Keratinocyte (primary cell): ENCODE measurements around a stretch of chr13.

DNA sequence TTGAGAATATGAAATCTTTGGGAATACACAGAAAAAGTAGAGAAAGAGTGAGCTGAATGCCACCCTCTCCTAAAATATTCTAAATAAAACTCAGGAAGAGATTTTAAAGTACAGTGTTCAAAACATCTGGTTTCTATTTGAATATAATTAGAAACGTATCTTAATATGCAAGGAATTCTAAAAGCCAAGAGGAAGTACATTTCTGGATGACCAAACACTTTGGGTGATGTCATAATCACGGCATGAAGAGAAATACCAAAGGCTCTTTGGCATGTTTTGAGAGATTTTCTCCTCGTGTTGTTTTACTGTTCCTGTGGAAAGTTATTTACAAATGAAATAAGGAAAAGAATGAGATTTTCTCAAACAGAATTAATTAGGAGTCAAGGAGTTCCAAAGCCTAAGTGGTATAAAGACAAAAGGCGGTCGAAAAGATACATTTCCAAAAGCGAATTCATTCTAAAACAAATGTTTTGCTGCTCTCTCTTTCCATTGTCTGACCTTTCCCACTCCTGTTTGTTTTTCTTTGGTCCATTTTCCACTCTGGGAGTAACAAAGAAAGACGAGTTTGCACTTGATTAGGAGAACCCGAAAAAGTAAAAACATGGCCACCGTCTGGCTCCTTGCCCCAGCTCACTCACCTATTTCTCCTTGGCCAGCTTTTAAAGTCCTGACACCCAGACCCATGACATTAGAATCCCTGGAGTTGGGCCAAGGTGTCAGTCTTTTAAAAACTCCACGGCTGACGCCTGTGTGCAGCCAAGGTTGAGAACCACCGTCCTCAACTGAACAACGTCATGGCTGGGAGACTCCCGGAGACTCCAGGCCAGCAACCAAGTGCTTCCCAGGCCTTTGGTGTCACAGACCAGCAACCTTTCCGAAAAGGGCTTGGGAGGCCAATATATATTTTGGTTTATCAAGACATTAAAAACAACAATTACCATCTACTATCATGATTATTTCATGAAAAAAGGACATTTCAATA lies 63.5 kb upstream of the FLT1 start:
CAGE:
- cytosol, long polyA minus RNA, result no peak
- cytosol, long polyA plus RNA, result no peak
- long polyA plus RNA, result no peak
- nucleus, long polyA minus RNA, result no peak
- nucleus, long polyA plus RNA, result no peak

CAGE:
- cytosol, long polyA minus RNA, result no peak
- cytosol, long polyA plus RNA, result no peak
- long polyA plus RNA, result no peak
- nucleus, long polyA minus RNA, result no peak
- nucleus, long polyA plus RNA, result no peak
These were observed 80.0 kb upstream of the FLT1 start for GRCh38 chr13:28574615-28575547.

GRCh38 chr13:28659277-28659959 lies 488 bp downstream of the POMP start:
CAGE:
- cytosol, long polyA minus RNA, result no peak
- cytosol, long polyA plus RNA, result no peak
- long polyA plus RNA, result no peak
- nucleus, long polyA minus RNA, result no peak
- nucleus, long polyA plus RNA, result no peak

DNA sequence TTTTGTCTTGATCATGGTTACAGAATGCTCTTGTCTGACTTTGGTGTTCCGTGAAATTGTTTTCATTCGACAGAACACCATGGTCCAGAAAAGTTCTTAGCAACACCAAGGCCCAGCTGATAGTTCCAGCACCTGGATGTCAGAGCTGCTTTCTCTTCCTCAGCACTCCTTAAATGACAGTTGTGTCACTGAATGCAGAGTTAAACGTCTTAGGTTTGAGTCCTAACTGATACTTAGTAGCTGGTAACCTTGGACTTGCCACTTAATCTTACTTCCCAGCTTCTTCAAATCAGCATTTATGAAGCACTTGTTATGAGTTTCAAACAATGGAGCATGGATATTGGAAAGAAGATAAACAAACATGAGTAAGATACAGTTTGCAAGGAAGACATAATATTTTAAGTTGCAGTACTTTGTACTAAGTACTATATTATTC lies 1.2 kb upstream of the SLC46A3 start:
CAGE:
- cytosol, long polyA minus RNA, result no peak
- cytosol, long polyA plus RNA, result no peak
- long polyA plus RNA, result no peak
- nucleus, long polyA minus RNA, result no peak
- nucleus, long polyA plus RNA, result no peak

GRCh38 chr13:28820590-28821003 lies 458 bp downstream of the MTUS2 start:
CAGE:
- cytosol, long polyA minus RNA, result no peak
- cytosol, long polyA plus RNA, result no peak
- long polyA plus RNA, result no peak
- nucleus, long polyA minus RNA, result no peak
- nucleus, long polyA plus RNA, result no peak

DNA sequence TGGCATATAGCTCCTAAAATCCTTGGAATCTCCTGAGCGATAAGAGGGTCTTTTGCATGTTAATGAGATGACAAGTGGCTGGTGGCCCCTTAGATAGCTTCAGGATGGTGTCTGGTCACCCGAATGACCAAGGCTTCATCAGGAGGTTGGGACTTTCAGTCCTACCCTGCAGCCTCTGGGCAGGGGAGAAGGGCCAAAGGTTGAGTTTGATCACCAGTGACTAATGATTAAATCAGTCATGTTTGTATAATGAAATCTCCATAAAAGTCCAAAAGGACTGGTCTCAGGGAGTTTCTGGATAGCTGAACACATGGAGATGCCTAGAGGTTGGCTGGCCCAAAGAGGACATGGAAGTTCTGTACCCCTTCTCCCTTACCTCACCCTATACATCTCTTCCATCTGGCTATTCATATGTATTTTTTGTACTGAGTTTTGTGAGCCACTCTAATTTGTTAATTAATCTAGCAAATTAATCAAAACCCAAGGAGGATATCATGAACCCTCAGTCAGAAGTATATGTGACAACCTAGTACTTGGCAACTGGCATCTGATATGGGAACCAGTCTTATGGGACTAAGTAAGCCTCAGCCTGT lies 316.3 kb downstream of the MTUS2 start:
CAGE:
- cytosol, long polyA minus RNA, result no peak
- cytosol, long polyA plus RNA, result no peak
- long polyA plus RNA, result no peak
- nucleus, long polyA minus RNA, result no peak
- nucleus, long polyA plus RNA, result no peak

GRCh38 chr13:29464164-29464789 lies 131.2 kb downstream of the SLC7A1 start:
CAGE:
- cytosol, long polyA minus RNA, result no peak
- cytosol, long polyA plus RNA, result no peak
- long polyA plus RNA, result no peak
- nucleus, long polyA minus RNA, result no peak
- nucleus, long polyA plus RNA, result no peak

CAGE:
- cytosol, long polyA minus RNA, result no peak
- cytosol, long polyA plus RNA, result no peak
- long polyA plus RNA, result no peak
- nucleus, long polyA minus RNA, result no peak
- nucleus, long polyA plus RNA, result no peak
These were observed 51.7 kb upstream of the SLC7A1 start for GRCh38 chr13:29647011-29647806.

DNA sequence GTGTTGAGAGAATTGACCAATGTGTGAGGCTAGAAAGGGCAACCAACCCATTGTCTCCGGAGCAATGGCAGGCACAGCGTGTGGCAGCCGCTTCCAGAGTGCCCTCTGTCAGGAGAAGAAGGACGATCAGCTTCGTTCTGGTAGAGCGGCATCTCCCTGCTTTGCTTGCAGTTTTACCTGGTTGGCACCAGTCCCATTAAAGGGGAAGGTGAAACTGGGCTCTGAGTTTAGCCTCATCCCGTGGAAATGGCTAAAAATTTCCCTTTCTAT lies 81.4 kb upstream of the SLC7A1 start:
CAGE:
- cytosol, long polyA minus RNA, result no peak
- cytosol, long polyA plus RNA, result no peak
- long polyA plus RNA, result no peak
- nucleus, long polyA minus RNA, result no peak
- nucleus, long polyA plus RNA, result no peak

GRCh38 chr13:29825315-29826051 lies 24.9 kb downstream of the UBL3 start:
CAGE:
- cytosol, long polyA minus RNA, result no peak
- cytosol, long polyA plus RNA, result no peak
- long polyA plus RNA, result no peak
- nucleus, long polyA minus RNA, result no peak
- nucleus, long polyA plus RNA, result no peak

GRCh38 chr13:29850782-29850971 lies 260 bp upstream of the UBL3 start:
CAGE:
- cytosol, long polyA minus RNA, result no peak
- cytosol, long polyA plus RNA, result no peak
- long polyA plus RNA, result no peak
- nucleus, long polyA minus RNA, result no peak
- nucleus, long polyA plus RNA, result no peak

DNA sequence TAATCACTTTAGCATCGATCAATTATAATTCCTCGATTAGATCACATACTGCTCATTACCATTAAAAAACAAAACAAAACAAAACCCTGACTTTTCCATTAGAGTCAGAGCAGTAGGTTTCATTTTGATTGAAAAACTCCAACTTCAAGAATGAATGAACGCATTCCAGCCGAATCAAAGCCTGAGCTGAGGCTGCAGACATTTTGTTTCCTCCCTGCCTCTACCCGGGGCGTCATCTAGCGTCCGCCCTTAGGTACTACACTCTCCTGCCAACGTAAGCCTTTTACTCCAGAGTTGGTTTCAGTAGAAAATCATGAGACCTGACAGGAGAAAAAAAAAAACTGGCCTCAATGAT lies 194.5 kb downstream of the KATNAL1 start:
CAGE:
- cytosol, long polyA minus RNA, result no peak
- cytosol, long polyA plus RNA, result no peak
- long polyA plus RNA, result no peak
- nucleus, long polyA minus RNA, result no peak
- nucleus, long polyA plus RNA, result no peak

CAGE:
- cytosol, long polyA minus RNA, result no peak
- cytosol, long polyA plus RNA, result no peak
- long polyA plus RNA, result no peak
- nucleus, long polyA minus RNA, result no peak
- nucleus, long polyA plus RNA, result no peak
These were observed 32.9 kb upstream of the UBE2L5 start for GRCh38 chr13:30389108-30390143.

DNA sequence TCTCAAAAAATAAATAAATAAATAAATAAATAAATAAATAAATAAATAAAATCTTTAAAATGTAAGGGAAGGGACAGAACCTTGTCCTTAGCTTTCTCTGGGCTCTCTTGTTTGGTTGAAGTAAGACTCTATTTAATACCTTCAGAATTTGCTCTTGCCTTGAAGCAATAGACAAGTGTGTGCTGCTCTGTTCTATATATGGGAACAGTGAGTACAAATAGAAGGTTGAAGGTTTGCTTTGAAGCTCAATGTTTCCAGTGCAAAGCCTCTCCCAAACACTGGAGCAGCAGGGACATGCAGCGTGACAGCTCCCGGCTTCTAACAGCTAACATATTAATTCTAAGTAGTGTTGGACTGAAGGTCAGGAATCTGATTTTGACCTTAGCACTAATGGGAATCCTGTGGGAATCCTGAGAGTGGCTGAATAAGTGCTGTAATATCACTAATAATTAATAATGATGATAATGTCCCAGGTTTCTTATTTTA lies 16.9 kb upstream of the UBE2L5 start:
CAGE:
- cytosol, long polyA minus RNA, result no peak
- cytosol, long polyA plus RNA, result no peak
- long polyA plus RNA, result no peak
- nucleus, long polyA minus RNA, result no peak
- nucleus, long polyA plus RNA, result no peak

DNA sequence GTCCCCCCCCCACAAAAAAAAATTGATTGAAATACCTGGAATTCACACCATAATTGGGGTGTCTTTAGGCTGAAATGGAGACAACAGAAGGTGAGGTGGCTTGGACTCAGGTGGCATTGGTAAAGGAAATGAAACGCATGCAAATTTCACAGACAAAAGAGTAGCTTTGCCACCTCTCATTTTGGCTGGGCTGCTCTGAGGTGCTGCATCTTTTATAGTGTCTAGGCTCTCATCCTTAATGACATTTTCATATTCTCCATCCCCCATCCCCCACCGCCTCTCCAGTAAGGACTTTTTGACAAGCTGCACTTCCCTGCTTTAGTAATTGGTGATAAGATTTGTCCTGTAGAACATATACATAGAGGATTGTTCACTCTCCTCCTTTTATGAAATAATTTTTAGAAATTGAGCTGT lies 7.0 kb downstream of the UBE2L5 start:
CAGE:
- cytosol, long polyA minus RNA, result no peak
- cytosol, long polyA plus RNA, result no peak
- long polyA plus RNA, result no peak
- nucleus, long polyA minus RNA, result no peak
- nucleus, long polyA plus RNA, result no peak

CAGE:
- cytosol, long polyA minus RNA, result start-site peak on the minus strand at chr13:30464291-30464327, 22 reads
- cytosol, long polyA plus RNA, result no peak
- long polyA plus RNA, result no peak
- nucleus, long polyA minus RNA, result no peak
- nucleus, long polyA plus RNA, result no peak
These were observed 1.8 kb downstream of the HMGB1 start for GRCh38 chr13:30463822-30464387.

GRCh38 chr13:30542057-30542566 lies 75.6 kb upstream of the USPL1 start:
CAGE:
- cytosol, long polyA minus RNA, result no peak
- cytosol, long polyA plus RNA, result no peak
- long polyA plus RNA, result no peak
- nucleus, long polyA minus RNA, result no peak
- nucleus, long polyA plus RNA, result no peak

DNA sequence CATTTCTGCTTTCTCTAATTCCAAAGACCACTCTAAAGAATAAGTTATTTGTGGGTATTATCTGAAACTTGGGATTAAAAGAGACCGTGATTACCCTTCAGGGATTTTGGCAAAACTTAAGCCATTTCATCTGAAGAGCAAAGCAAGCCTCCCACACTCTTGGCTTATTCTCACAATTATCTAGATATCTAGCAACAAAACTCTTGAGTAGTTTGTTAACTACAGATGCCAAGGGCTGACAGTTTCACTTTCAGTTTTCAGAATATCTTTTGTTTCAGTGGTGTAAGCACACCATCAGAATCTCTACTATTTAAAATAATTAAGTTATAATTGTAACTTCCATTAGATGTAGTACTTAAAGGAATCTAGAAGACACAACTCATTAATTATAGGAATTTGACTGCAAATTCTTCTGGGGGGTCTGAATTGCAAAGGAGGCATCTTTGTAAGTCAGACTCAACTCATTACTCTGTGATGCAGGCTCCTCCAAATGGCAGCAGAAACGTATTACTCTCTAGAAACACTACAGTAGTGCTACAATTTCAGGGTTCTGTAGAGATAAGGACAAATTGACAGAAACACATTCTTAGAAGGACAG lies 44.9 kb upstream of the USPL1 start:
CAGE:
- cytosol, long polyA minus RNA, result no peak
- cytosol, long polyA plus RNA, result no peak
- long polyA plus RNA, result no peak
- nucleus, long polyA minus RNA, result no peak
- nucleus, long polyA plus RNA, result no peak

GRCh38 chr13:30816587-30817265 lies 81.4 kb downstream of the ALOX5AP start:
CAGE:
- cytosol, long polyA minus RNA, result no peak
- cytosol, long polyA plus RNA, result no peak
- long polyA plus RNA, result no peak
- nucleus, long polyA minus RNA, result no peak
- nucleus, long polyA plus RNA, result no peak

DNA sequence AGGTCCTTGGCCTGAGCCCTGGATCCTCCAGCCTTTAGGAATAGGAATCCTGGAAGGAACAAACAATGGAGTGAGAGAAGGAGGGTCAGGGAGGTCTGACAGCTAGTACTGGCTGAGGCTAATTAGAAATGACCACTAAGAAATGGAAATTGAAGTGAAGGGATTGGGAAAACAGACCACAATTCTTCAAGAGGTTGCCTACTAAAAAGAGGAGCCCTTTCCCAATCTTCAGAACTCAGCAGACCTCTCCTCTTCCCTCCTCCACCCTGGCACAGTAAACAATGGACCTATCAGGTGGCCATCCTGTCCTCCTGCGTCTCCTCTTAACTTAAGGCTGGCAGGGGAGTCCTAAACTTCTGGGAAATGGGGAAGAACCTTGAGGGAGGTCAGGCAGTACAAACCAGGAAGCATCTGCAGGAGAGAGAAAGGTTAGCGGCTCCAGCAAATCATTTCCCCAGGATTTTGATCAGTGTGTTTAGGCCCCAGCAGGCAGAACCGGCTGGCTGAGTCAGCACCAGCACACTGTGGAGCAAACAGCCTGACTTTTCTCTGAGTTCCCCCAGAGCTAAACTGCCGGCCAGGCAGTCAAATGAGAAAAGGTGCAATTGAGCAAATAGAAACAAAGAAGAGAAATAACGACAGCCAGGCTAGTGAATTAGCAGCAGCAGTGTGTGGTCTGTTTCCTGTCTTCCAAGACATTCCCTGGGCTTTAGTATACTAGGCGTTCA lies 46.9 kb upstream of the MEDAG start:
CAGE:
- cytosol, long polyA minus RNA, result no peak
- cytosol, long polyA plus RNA, result no peak
- long polyA plus RNA, result no peak
- nucleus, long polyA minus RNA, result no peak
- nucleus, long polyA plus RNA, result no peak